Sigmoid colon (tissue), 4 donors: ENCODE results near the genes AGFG1, SCYGR8 and PID1.

GRCh38 chr2:227413040-227413704, 25.4 kb upstream of the SCYGR1 start:
- PRO-cap, result no peak
- RAMPAGE, long total RNA, 4 experiments, result no peak in any of the 4 experiments

GRCh38 chr2:227471779-227472660, at the start of gene AGFG1:
Gene AGFG1 (plus strand): TSS chr2:227472156.
- PRO-cap, result unidirectional peak, plus-strand start at chr2:227472162
- RAMPAGE, long total RNA, 4 experiments, result no peak in any of the 4 experiments

DNA sequence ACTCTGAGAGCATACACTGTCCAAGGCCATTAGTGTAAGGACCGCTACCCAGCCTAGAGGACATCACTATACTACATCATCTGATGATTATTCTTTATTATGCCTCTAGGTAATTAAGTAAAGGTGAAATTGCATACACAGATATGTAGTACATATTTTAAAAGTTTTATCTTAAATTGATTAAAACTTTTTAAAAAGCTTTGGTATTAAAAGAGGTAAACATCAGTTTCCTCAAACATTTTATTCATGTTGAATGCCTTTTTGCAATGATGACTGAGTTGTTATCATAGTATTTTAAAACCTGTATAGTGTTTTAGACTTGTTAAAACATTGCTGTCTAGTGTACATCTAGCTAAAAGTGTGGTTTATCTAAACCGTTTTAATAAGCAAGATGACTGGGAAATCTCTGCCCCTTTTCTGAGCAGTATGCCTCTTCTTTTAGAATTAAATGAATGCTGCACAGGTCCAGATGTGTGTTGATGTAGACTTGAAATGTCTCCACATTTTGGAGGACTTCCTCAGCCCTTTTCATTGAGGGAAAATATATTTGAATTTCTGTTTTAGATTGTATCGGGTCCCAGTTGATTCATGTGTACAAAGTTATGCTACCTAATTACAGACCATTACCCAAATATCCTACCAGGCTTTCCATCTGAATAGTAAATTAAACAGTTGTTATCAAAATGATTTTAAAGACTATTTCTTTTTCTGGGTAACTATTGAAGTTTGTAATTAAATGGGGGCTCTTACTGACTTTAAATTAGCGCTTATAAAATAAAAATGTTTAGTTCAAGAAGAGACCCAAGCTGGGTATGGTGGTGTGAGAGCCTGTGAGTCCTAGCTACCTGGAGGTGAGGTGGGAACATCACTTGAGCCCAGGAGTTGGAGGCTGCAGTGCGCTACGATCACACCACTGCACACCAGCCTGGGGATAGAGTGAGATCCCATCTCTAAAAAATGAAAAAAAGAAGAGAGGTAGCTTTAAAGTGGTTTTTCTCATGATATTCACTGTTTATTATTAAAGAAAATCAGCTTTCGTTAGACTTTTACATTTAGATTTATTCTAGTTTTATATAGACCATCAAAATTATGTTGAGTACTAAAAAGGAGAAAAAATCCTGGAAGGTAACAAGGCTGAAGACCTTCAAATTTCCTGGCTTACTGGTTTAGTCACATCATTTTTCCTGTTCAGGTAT, 42.3 kb upstream of the SCYGR2 start:
- PRO-cap, result no peak
- RAMPAGE, long total RNA, 4 experiments, result no peak in any of the 4 experiments

GRCh38 chr2:227658040-227658516, 8.5 kb upstream of the SCYGR5 start:
- PRO-cap, result no peak
- RAMPAGE, long total RNA, 4 experiments, result no peak in any of the 4 experiments

- PRO-cap, result no peak
- RAMPAGE, long total RNA, 4 experiments, result no peak in any of the 4 experiments
Measured at GRCh38 chr2:227745572-227746001, at the start of gene SCYGR8. Gene SCYGR8 (plus strand): TSS chr2:227745894.

- PRO-cap, result no peak
- RAMPAGE, long total RNA, 4 experiments, result no peak in any of the 4 experiments
Measured at GRCh38 chr2:227805425-227806053, 8.1 kb upstream of the CCL20 start.

GRCh38 chr2:227854061-227854336, 17.4 kb upstream of the DAW1 start:
- PRO-cap, result no peak
- RAMPAGE, long total RNA, 4 experiments, result no peak in any of the 4 experiments

DNA sequence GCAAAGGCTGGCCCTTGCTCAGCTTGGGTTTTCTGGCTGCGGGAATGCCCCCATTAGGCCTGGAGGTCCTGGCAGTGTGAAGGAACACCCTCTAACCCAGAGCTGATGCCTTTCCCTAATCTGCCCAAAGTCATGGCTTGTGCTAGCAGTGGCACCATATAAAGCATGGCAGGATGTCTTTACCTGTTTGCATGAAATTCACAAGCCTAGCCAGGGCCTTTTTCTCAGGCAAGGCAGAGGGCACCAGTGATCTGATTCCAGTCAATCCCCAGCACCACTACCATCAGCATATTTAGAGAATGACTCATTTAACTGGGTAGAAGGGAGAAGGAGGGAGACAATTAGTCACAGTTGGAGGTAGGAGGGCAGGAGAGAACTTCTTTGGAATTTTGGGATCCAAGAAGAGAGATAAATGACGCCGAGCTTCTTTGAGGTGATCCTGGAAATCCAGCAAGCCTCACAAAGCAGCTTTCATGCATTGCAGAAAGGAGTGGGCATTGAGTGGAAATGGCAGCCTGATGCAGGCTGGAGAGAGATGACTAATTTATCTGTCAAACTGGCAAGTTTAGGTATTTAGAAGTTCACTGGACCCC, 8.2 kb upstream of the DAW1 start:
- PRO-cap, result unidirectional peak, plus-strand start at position 348 of the sequence
- RAMPAGE, long total RNA, 4 experiments, result no peak in any of the 4 experiments

GRCh38 chr2:228179968-228181162, 1.1 kb downstream of the SPHKAP start:
- PRO-cap, result no peak
- RAMPAGE, long total RNA, 4 experiments, result no peak in any of the 4 experiments

- PRO-cap, result no peak
- RAMPAGE, long total RNA, 4 experiments, result no peak in any of the 4 experiments
Measured at GRCh38 chr2:229060306-229060787, 210.7 kb downstream of the PID1 start.

DNA sequence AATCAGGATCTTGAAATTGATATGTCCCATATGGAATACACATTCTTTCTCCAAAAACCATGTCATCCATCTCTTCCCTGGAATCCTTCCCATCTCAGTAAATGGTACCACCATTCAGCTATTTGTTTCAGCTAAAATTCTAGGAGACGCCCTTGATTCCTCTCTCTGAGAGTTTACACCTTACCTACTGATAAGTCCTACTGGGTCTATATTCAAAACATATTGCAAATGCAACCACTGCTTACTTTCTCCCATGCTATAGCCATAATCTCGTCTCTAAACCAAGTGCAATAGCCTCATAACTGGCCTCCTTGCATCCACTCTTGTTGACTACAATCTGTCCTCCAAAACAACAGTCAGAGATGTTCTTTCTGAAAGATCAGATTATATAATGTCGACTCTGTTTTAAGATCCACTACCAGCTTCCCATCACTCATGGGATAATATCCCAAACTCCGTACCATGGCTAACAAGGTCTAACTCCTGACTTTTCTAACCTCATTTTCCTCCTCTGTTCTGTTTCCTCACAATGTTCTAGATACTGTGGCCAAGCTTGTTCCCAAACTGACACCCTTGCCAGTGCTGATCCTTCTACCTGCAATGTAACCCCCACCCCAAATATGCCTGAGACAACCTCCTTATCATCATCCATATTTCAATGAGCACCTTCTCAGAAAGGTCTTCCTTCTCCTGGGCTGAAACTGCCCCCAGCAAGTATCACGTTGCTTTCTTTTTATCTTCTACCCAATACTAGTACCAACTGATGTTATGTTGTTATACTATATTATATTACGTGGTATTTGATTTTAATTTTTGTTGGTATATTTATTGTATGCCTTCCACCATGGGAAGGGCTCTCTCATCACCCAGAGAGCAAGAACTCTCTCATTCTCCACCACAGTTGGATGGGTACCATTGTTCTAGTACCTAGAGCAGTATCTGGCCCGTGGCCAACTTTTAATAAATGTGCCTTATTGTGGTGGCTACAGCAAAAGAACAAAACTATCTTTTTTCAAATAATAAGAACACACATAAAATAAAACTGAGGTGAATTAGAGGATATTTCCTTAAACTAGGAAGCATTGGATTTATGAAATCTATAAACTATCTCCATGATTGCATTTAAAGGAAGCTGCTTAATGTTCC, 72.2 kb downstream of the PID1 start:
- PRO-cap, result no peak
- RAMPAGE, long total RNA, 4 experiments, result no peak in any of the 4 experiments

DNA sequence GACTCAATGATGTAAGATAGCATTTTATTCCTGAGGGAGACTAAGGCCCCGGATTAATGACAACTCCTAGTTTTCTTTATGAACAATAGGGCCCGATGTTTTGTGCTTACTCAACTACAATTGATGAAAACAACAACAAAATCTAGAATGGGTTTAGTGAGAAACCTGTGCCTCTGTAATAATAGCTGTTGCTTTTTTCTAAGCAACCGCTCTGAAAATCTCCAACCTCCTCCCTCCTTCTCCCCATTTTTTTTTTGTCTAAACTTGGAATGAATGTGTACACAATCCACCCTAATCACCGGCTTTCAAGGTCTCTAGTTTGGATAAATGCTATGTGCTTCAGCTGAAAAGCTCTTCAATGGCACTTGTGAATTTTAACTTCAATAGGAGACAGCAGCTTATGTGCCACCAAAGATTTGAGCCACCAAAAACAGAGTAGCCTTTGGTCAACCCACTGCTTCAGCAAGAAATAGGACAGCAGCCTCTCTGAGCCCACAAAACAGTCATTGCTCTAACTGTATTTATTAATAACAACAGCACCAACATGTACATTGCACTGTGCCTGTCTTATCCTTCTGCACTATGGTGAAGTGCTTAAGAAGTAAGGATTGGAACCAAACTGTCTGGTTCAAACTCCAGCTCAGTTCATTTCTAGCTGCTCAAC, 4.9 kb downstream of the PID1 start:
- PRO-cap, result no peak
- RAMPAGE, long total RNA, 4 experiments, result no peak in any of the 4 experiments

DNA sequence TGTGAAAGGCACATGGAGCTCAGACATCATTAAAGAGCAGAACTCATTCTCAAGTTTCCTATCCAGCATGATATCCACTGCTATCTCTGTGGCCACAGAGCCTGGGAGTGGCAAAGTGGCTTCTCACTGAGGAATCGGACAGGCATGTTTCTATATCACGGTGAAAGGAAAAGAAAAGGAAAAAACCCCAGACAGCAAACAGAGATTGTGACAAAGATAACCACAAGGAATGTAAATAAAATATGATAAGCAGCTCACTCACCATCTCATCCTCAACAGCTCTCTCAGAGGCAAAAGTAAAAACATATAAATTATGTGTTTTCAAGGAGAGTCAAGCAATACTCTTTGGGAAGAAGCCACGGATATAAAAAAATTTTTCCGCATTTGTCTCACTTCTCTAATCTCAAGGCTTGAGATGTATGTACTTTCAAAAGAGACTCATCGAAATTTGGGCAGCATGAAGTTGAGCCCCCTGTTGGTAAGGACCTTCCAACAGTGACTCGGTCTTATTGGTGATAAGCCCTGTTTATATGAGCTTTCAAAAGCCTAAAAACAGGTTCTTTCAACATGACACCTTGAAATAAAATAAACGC, 2.3 kb downstream of the PID1 start:
- PRO-cap, result bidirectional peak, plus-strand start outside the sequence, minus-strand start at position 502 of the sequence
- RAMPAGE, long total RNA, 4 experiments, result no peak in any of the 4 experiments

- PRO-cap, result unidirectional peak, minus-strand start at chr2:229271237; unidirectional peak, minus-strand start at chr2:229271285; unidirectional peak, minus-strand start at chr2:229271356
- RAMPAGE, long total RNA, 4 experiments, result no peak in any of the 4 experiments
Measured at GRCh38 chr2:229271058-229271698, at the start of gene PID1. Gene PID1 (minus strand): TSS chr2:229271287.

GRCh38 chr2:229703780-229703991, 10.7 kb downstream of the DNER start:
- PRO-cap, result no peak
- RAMPAGE, long total RNA, 4 experiments, result no peak in any of the 4 experiments

DNA sequence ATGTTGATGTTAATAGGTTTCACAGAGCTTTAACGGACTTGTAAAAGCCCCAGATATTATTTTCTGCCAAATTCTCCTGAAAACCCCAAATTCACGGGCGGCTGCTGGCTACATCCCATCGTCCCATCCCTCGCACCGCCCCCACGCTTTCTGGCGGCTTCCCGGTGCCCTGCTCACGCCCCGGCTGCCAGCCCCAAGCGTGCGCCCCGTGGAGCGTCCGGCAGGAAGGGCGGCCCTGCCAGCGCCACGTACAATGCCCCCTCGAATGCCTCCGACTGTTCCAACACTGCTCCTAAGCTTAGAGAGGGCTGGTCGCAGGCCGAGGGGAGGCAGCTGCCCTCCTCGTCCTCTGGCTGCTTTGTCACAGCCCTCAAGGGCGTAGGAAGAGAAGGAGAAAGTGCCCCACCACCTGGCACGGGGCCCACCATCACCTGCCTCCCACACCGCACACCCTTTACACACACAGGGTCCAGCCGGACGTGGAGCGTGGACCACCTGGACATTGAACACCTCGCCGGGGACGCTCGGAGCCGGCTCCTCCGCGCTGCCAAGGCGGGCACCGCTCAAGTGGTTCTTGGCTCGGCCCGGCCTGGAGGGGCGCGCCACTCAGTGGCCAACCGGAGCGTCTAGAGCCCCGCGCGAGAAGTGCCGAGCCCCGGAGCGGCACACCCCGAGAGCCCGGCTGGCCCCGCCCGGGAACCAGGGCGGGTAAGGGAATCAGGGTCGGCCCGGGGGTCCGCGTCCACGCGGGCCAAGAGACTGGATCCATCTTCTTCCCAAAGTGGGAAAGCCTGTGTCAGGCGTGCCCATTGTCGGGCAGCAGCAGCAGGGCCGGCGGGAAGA, 881 bp downstream of the DNER start:
- PRO-cap, result no peak
- RAMPAGE, long total RNA, 4 experiments, result no peak in any of the 4 experiments

- PRO-cap, result no peak
- RAMPAGE, long total RNA, 4 experiments, result no peak in any of the 4 experiments
Measured at GRCh38 chr2:229980692-229981356, 58.5 kb downstream of the FBXO36 start.

DNA sequence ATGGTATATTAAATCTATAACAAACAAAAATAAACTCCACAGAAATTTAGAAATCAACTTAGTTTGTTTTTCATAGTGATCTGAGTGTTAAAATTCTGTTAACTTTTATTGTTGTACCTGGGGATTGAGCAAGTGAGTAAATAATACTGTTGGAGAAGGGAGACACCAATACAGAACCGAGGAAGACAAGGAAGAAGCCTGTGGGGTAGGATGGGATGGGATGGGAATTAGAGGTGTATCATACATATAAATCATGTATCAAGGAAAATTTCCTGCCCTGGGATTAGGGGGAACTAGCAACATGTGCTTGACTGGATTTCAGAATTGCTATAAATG, 53.2 kb downstream of the SP110 start:
- PRO-cap, result no peak
- RAMPAGE, long total RNA, 4 experiments, result no peak in any of the 4 experiments

GRCh38 chr2:230166907-230167444, 52.8 kb downstream of the SP110 start:
- PRO-cap, result no peak
- RAMPAGE, long total RNA, 4 experiments, result no peak in any of the 4 experiments

DNA sequence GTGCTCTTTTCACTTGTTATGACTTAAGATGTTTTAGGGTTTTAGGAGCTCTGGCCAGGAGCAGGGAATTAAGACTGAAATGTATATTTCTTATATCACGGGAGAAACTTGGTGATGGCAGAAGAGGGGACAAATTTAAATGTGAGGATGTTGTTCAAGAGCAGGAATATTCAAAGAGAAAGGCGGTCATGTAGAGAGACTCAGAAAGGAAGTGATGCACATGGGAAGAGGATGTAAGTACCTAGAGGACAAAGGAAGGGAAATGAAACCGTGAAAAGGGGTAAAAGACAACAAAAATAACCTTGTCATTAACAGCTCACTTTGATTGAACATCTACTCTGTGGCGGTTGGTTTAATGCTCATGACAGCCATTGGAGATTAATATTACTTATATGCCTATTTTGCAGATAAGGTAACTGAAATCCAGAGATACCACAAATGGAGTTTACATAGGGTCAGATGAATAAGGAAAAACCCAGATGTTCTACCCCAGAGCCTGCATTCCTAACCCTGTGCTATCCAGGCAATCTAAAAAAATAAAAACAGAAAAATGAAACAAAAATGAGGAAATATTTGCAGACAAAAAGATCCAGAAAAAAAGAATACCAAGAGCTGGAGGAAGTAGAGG, 32.1 kb downstream of the SP100 start:
- PRO-cap, result no peak
- RAMPAGE, long total RNA, 4 experiments, result no peak in any of the 4 experiments